Fibroblast of villous mesenchyme (primary cell): ENCODE results near the gene MROH2A.

- CAGE, long polyA plus RNA = no peak
Measured at GRCh38 chr2:233061857-233062436, 1.8 kb downstream of the INPP5D start.

DNA sequence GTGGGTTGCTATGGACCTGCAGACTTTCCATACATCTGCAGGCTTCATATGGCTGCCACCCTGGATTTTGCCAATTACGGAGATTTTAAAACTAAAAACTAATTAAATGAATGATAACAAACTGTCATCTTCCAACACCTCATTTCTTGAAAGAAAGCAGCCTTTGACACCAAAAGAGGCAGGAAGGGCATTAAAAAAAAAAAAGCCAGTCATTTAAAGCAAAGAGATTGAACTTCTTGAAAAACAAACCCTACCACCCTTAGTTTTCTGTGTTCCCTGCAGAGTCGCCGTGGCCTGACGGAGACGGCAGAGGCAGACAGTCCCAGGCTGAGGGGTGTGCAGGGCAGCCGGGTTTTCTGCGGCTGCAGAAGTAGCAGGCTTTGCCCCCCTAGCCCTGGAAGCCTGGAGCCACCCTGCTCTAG lies 2.7 kb downstream of the INPP5D start:
- CAGE, long polyA plus RNA = no peak

- CAGE, long polyA plus RNA = no peak
Measured at GRCh38 chr2:233092313-233092897, 32.3 kb downstream of the INPP5D start.

GRCh38 chr2:233179754-233180529 lies 71.5 kb upstream of the ATG16L1 start:
- CAGE, long polyA plus RNA = no peak

GRCh38 chr2:233353192-233353986 lies 905 bp upstream of the DGKD start:
- CAGE, long polyA plus RNA = no peak

GRCh38 chr2:233379347-233380519 lies 25.4 kb downstream of the DGKD start:
- CAGE, long polyA plus RNA = no peak

DNA sequence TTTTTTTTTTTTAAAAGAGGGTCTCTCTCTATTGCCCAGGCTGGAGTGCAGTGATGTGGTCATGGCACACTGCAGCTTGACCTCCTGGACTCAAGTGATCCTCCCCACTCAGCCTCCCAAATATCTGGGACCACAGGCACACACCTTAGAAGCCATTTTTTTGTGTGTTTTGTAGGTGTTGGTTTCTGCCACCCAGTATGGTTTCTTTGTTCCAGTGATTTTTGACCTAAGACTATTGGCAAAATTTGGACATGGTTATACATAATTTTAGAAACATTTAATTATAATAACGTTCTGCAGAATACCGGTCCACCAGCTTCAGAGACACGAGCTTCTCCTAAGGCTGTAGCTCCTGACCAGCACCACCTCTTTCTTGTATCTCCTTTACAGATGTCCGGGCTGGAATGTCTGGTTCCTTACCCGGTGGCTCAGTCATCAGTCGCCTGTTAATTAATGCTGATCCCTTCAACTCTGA lies 97.3 kb downstream of the DGKD start:
- CAGE, long polyA plus RNA = no peak

GRCh38 chr2:233705780-233706638 lies 6.7 kb upstream of the UGT1A5 start:
- CAGE, long polyA plus RNA = no peak

DNA sequence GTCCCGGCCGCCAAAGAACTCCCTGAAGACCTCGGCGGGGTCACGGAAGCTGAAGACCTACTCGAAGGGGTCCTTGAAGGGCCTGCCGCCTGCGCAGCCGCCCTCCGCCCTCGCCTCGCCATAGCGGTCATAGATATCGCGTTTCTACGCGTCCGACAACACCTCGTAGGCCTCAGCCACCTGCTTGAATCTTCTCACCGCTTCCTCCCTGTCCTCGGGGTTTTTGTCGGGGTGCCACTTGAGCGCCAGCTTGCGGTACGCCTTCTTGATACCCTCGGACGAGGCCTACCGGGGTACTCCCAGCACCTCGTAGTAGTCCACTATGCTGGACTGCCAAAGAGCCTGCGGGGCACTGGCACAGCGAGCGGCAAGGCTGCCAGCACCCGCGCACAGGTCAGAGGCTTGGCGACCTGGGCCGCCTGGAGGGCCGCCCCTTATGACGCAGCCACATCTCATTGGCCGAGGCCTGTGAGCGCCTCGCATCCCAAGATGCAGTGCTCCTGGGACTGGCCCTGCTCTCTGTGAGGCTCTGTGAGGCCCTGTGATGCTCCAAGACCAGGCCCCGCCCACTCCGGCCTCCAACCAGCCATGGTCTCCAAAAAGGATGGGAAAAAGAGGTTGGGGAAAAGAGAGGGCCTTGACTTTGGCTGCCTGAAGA lies 5.0 kb upstream of the UGT1A1 start:
- CAGE, long polyA plus RNA = no peak

- CAGE, long polyA plus RNA = no peak
Measured at GRCh38 chr2:233778149-233778588, at the start of gene MROH2A. Gene MROH2A (plus strand): TSS chr2:233778330.

- CAGE, long polyA plus RNA = no peak
Measured at GRCh38 chr2:233821997-233822482, 32.3 kb downstream of the HJURP start.

- CAGE, long polyA plus RNA = no peak
Measured at GRCh38 chr2:234025335-234025944, 25.1 kb upstream of the SPP2 start.

DNA sequence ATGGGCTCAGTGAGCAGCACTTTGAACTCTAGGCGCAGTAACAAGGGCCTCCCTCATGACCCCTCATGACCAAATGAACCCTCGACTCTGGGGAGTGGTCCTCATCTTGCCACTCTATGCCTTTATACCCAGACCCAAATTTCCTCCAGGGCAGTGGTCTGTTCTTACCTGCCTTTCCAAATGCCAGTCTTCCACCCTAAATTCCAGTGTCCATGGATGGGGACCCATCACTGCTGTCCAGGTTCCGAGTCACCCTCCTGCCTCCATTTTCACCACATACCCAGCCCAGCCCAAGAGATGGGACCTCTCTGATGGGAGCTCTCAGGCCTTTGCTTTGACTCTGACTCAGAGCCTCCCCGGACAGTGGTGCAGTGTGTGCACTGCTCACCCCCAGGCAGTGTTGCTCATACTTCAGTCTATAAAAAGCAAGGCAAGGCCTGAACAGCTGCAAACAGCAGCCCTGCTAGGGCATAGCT lies 207.3 kb downstream of the ARL4C start:
- CAGE, long polyA plus RNA = no peak

DNA sequence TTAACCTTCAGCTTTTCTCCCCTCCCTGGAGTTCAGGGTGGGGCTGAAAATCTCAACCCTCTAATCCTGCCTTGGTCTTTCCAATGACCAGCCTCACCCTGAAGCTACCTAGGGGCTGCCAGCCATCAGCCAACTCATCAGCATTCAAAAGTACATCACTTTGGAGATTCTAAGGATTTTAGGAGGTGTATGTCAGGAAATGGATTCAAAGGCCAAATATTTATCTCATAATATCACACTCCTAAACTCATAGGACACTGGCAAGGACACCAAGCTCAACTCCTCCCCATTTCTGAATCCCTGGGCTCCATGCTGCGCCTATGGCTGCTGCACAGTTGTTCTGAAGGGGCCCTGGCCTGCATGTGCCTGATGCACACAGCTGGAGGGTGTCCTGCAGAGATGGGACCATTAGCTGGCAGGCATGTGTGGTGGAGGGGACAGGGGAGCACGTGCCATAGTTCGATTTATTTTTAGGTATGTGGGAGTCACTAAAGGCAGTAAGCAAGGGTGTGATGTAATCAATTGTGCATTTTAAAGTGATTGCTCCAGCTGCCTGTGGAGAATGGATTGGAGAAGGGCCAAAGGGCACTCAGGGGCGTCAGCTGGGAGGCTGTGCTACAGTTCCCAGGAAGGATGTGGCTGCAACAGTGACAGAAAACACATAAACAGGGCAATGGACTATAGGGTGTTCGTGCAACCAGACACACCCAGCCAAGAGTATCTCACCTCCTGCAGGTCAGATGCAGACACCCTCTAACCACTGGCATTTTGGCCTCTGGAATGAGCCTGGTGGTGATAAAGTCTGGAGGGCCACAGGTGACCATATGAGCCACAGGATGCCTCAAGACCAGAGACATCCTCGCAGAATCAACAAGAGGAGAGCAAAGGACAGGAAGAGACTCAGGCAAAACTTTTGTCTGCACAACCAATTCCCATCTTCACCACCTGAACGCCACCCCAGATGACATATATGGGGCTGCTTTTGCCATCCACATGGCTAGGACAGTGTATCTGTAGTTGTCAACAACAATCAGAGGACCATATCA lies 205.1 kb downstream of the ARL4C start:
- CAGE, long polyA plus RNA = no peak

GRCh38 chr2:234335373-234336329 lies 161.2 kb downstream of the ARL4C start:
- CAGE, long polyA plus RNA = no peak

DNA sequence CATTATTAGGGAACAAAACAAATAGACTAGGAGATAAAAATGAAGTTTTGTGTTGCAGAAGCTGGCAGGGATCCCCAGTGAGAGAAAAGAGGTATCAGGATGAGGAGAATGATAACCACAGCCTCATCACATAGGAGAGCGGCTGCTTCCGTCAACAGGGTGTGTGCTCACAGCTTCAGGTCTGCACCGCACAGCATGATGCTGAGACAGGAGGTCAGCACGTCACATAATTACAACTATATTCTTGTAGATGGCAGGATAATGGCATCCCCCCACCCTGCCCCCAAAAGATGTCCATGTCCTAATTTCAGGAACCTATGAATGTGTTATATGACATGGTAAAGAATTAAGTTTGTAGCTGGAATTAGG lies 74.0 kb downstream of the ARL4C start:
- CAGE, long polyA plus RNA = no peak

DNA sequence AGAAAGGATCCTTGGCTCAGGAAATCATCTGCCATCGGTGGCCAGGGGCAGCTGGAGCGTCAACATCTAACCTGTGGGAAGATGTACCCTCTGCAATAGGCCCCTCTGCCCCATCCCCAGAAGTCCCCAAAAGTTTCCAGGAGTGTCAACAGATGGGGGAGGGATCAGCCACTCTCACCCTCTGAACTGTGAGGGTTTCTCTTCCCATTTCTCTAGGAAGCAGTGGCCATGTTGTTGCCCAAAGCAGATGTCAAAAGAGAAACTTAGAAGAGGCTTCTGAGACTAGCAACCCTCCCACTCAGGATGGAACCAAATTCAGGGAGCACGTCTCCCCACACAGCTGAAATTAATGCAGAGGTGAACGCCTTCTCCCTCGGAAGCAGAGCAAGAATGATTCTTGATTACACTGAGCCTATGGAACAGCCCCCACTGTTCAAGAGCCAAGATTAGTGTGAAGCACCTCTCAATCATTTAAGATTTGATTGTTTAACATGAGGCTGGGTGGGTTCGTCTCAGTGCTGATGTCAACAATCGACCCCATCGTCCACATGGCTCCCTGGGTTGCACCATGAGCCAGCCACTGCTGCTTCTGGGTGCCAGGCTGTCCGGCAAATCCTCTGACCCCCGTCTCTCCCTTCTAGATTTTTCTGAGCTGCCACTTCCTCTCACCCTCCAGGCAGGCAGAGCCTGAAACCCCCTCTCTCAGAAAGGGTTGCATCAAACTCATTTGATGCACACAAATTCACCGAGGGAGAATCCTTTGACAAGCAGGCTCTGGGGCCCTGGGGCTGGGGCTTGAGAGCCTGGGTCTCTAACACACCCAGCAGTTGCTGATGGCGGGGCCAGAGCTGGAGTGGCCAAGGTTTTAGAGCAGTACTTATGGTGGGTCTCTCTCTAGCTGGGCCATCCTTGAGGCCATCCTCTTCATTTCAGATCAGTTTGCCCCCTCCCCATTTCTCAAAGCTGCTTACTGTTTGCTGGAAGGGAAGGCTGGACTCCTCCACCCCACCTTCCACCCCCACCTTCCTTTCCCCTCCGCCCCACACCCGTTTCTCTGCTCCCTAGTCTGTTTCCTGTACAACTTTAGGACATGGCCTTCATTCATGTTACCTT lies 69.9 kb downstream of the ARL4C start:
- CAGE, long polyA plus RNA = no peak

DNA sequence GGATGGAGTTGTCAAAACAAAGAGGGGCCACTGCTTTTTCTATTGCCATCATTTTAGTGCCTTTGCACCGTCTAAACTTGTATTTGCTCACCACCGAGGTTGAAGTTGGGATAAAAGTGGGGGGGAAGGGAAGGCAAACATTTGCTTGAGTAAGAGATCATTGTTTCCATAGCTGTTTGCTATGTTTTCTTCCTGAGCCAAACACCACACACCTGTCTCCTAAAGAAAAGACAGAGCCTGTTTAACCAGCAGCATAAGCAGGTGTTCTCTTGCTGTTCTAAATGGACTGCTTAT lies 179.2 kb upstream of the ARL4C start:
- CAGE, long polyA plus RNA = no peak

DNA sequence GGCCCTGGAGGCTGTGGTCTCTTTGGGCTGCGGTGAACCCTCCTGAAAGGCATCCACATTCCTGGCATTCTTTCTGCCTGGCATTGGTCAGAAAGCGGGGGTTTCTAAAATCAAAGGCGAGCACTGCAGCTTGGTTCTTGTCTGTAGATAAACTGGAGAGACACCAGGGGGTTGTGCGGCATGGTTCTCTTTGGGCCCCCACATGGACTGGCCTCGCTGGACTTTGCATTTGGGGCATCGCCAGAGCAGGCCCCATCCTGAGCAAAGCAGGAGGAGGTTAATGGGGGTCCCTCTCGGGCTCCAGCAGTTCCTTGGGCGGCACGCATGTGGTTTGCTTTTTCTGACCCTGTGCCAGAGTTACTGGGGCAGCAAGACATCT lies 44.8 kb downstream of the SH3BP4 start:
- CAGE, long polyA plus RNA = no peak

DNA sequence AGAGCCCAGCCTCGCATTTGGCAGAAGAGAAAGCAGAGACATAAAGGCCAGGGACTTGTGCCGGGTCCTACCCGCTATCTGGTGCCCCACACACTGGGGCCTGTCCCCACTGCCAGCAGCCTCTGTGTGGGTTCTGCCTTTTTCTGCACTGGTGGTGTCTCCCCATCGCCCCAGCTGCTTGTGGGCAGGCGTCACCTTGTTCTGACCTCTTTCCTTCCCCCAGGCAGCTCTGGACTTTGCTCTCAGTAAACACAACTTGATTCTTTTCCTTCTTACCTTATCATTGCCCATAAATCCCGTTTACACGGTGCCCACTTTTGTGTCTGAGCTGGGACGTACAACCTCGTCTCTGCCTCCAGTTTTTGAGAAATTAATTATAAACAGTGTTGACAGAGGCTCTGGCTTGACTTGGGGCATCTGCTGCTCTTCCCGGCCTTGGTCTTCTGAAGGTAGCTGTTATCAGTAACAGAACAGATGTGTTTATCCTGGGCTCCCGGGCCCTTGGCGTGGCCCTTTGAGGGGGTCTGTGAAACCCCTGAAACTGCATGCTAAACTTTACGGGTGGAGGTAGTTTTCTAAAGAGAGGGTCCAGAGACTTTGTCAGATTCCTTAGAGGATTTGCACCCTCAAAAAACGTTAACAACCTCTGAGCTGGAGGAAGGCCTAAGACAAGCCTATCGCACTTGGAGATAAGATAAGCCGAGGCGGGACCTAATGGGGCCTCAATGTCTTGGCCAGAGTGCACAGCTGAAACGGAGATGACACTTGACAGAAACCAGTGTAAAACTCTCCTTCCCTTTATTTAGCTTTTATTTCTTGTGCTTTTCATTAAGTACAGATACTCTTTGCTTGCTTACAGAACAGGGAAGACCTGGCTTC lies 49.1 kb downstream of the SH3BP4 start:
- CAGE, long polyA plus RNA = no peak